Neural progenitor cell (in vitro differentiated cells): ENCODE measurements around a stretch of chr17.

DNA sequence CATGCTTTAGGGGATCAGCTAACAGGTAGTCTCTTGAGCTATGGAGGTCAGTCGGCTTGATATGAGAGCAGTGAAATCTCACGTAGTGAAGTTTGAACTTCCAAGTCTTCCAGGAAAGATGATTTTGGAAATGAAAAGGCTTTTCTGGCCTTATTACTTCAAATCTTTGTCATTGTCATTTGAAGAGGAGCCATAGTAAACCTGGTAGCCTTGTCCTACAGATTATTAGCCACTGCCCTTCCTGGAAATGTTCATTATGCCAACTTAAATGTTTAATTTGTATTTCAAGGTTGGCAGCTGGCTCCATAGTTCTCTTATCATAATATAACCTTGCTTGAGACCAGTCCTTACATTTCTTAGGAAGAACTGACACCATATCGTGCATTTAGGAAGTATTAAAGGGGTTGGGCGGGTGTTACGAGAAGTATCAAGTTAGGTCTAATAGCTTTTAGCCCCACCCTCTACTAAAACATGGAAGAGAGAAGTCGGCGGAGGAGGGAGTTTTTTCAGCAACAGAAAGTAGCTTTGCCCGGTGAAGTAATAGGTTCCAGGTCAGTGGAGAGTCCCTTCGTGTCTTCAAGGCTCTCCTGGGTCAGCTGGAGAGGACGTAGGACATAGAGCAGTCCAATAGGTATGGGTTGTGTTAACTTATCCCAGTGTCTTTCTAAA is 37.9 kb downstream of the UTP18 start:
- RAMPAGE, long total RNA, result no peak

- RAMPAGE, long total RNA, result no peak
These were observed 670.2 kb upstream of the CA10 start for GRCh38 chr17:52828669-52829139.

DNA sequence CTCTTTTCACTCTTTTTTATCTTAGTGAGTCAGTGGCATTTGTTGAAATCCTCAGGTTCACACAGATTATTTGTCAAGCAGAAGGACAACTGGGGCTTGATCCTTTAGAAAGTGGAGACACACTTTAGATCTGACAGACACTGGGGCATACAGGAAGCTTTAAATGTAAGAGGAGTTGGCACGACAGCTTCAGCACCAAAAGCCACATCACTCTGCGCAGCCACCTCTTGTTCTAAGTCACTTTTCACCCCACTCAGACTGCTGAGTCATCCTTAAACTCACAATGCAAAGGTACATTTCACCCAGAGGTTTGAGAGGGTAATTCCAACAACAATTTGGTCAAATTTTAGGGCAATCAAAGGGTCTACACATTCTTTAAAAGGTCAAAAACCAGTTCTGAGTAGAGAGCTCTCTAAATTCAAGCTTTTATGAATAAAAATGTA is 121.6 kb downstream of the STXBP4 start:
- RAMPAGE, long total RNA, result no peak

DNA sequence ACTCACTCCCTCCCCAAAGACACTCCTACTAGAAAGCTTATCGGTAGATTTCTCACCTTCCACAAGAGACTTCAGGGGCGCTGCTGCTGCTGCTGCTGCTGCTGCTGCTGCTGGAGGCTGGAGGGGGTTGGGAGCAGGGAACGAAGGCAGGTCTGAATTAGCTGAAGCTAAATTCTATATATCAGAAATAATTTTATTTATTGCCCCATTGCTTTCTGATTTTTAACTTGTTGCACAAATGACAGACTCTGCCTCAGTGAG is 25.9 kb upstream of the HLF start:
- RAMPAGE, long total RNA, result no peak

DNA sequence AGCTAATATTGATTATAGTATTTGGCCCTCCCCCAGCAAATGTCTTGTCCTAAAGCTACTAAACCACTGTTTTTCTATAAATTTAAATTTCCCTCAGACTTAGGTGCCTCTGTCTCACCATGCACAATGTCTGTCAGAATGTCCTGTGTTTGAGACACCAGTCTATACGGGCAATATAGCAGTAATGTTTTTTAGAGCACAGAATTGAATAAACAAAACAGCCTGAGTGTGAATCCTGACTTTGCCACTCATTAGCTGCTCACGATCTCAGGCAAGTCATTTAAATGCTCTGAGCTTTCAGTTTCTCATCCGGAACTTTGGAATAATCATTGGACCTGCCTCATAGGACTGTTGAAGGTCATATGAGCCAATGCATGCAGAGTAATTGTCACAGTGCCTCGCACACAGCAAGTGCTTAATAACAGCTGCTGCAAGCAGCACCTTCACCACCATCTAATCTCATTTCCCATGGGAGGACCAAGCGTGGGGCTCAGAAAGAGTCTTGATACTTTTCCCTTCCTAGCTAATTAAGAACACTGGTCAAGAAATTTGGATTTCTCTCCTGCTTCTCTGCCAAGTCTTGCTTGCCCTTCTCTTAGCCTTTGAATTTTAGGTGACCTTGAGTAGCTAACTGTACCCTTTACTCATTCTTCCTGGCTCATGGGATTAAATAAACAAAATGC is 9.8 kb downstream of the HLF start:
- RAMPAGE, long total RNA, result no peak

- RAMPAGE, long total RNA, result no peak
These were observed 20.9 kb downstream of the HLF start for GRCh38 chr17:55285235-55286522.

GRCh38 chr17:55420685-55421155 is 915 bp downstream of the MMD start:
- RAMPAGE, long total RNA, result no peak

DNA sequence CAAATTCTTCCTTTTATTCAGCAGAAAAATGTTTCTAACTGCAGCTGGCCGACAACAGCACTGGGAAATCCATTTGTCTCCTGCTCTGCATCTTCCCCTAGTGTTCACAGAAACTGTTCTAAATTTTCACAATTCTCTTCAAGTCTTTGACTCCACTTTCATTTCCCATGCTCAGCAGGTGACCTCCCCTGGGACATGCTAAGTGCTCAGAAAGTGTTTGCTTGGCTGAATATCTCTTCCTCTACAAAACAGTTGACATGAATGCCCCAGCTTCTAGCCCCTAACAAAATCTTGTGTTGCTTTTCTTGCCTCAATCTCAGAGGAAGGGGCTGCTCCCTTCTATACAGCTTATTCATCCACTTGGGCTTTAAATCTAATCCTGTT is 15.7 kb upstream of the MMD start:
- RAMPAGE, long total RNA, result no peak

- RAMPAGE, long total RNA, result no peak
These were observed 24.9 kb upstream of the MMD start for GRCh38 chr17:55446476-55446928.

DNA sequence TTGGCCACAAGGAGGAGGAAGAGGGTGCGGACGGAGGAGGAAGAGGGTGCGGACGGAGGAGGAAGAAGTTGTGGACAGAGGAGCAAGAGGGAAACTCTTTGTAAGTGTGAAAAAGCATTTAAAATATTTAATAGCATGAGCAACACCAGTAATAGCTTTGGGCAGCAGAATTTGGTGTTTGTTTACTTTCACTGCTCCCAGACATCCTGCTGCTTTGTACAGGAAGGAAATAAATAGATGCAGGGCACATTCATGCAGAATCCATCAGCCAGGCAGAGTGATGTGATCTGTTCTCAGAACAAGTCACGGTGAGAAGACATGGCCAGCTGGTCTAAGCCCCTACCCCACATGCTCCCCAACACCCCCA is 82.4 kb downstream of the C17orf67 start:
- RAMPAGE, long total RNA, result no peak

DNA sequence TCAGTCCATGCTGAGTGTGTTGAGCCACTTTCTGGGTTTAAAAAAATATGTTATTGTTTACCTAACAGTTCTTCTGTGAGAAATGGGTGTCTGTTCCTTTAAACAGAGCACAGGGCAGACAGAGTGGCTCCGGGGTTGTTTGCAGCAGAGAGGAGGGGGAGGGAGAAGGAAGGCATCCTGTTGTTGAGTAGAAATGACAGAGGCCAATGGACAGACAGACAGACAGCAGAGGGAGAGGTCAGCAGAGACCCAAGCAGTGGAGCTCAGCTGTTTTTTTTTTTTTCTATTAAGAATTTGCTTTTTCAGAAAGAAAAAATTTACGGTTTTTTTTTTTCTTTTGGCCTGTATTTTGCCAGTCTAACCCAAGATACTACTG is 78.9 kb downstream of the C17orf67 start:
- RAMPAGE, long total RNA, result no peak

GRCh38 chr17:56808297-56808927 is 25.3 kb downstream of the C17orf67 start:
- RAMPAGE, long total RNA, result no peak

DNA sequence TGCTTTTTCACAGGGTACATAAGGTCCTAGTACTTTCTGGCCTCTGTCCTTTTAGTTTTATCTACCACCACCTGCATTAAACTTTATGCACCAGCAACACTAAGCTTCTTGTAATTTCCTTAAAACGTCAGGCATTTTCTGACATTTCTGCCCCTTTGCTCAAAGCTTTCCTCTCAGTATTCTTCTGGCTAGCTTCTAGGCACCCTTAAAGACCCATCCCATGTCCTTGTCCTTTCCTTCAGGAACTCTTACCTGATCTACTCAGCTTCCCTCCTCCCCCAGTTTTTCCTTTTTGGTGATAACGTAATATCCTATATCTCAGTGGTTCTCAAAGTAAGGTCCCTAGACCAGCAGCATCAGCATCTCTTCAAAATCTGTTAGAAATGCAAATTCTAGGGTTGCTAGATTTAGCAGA is 2.8 kb downstream of the DGKE start:
- RAMPAGE, long total RNA, result no peak

DNA sequence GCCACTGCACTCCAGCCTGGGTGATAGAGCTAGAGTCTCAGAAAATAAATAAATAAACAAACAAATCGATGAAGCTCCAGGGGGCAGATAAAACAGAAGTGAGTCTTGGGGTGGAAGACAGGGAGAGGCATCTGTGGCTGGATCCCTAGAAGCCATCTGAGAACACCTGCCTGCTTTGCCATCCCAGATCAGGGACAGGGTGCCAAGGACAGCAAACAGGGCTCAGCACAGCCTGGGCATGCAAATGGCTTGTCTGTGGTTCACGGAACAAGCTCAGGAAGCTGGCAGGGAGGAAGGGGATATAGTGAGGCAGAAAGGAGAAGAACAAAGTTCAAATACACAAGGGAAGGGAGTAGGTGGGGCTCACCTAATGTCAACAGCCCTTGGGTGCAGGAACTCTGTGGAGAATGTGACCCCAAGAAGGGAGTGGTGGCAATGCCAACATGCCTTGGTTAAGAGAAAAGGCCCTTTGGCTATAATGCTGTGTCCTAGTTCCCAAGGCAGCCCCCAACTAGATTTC is 27.5 kb downstream of the TRIM25 start:
- RAMPAGE, long total RNA, result no peak

GRCh38 chr17:57035829-57036434 is 49.1 kb upstream of the AKAP1 start:
- RAMPAGE, long total RNA, result no peak

DNA sequence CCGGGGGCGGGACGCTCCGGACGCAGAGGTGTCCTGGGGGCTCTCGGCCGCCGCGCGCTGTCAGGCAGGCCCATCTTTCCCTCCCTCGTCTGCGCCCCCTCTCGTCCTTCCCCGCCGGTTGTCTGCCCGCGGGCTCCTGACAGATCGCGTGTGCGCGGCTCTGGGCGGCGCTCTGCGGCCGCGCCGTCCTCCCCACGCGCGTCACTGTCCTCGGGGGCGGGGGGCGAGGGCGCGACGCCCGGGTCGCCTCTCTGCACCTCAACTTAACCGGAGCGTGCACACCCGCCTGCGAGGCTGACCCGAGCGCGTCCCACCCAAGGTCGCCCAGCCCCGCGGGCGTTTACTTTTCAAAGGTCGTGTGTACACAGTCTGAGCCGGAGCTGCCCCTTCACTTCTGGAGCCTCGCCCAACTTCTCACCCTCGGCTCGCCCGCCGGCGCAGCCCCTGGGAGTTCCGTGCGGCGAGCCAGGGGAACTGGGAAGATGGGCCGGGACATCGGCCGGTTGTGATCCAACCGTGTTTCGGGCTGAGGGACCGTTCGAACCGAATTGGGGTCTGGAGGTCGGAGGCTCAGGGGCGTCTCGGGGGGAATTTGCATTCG is 568 bp downstream of the AKAP1 start:
- RAMPAGE, long total RNA, result no peak

DNA sequence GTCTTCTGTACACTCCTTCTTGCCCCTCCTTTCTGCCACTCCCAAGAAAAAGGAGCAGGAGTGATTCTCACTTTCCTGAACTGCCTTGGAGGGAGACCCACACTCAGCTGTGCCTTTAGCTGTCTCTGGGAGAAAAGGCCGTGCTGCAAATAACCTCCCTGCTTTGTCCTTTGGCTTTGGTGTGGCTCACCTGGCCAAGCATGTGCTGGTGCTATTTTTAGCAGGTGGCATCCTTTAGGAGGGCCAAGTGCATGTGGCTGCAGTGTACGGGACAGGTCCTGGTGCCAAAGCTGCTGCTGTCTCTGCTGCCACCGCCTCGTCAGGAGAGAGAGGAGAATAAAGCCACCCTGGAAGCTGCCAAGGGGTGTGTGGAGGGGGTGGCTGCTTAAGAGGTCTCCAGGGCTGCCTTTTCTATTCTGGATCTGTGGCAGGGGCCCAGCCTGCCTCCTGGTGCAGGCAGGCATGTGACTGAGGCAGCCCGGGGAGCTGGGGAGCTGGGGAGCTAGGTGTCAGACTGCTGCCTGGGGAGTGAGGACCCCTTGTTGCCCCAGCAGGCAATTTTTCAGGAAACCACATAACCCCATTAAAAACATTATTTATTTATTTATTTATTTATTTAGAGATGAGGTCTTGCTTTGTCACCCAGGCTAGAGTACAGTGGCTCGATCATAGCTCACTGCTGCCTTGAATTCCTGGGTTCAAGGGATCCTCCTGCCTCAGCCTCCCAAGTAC is 6.2 kb downstream of the AKAP1 start:
- RAMPAGE, long total RNA, result no peak

GRCh38 chr17:57095277-57095621 is 10.2 kb downstream of the AKAP1 start:
- RAMPAGE, long total RNA, result no peak

DNA sequence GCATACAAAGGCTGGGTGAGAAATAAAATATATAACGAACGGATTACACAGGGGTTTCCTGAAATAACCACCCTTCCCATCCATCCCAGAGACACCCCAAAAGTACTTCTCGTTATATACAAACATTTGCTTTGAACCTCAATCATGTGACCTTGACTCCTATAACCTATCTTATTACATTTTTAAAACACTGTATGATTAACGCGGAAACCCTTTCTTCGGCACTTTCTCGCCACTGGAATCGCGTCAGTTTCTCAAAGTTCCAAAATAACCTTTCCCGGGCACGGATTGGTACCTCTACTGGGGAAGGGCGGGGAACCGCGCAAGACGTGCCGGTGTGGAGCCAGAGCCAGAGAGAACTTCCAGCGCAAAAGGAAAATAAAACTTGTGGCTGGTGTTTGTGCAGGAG is 813 bp upstream of the MSI2 start:
- RAMPAGE, long total RNA, result no peak

DNA sequence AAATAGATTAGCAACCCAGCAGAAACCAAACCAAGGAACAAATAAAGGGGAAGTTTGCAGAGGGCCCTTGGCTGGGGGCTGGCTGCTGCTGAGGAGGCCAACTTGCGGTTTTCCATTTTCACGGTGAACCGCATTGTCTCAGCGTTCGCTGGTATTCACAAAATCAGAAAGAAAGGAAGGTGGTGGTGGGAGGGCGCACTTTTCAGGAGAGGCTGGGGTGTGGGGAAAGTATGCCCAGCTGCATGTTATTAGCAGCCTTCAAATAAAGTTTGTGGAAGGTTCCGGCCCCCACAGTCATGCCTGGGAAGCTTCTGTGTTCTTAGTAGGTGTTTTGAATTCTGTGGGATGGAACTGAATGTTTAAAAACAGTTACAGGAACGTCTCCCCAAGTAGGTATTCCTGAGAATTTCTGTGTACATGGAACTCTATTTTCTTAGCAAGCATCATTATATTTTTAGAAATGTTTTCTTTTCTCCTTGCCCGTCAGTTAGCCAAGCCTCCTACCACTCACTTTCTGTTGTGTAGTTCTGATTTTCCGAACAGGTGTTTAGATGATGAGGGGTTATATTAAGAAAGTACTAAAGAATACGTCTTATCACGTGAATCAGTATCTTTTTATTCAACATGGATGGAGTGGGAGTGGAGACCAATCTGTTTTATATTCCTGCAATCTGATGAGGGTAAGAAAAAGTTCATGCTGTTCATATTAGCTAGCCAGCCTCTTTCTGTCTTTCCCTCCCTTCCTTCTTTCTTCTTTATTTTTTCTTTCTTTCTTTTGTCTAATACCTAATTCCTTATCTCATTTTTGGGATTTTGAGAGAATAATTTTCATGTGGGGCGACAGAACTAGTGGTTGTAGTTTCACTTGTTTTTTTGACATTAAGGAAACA is 29.3 kb downstream of the MSI2 start:
- RAMPAGE, long total RNA, result no peak